Glomerular endothelial cell (primary cell): ENCODE measurements around a stretch of chr18.

DNA sequence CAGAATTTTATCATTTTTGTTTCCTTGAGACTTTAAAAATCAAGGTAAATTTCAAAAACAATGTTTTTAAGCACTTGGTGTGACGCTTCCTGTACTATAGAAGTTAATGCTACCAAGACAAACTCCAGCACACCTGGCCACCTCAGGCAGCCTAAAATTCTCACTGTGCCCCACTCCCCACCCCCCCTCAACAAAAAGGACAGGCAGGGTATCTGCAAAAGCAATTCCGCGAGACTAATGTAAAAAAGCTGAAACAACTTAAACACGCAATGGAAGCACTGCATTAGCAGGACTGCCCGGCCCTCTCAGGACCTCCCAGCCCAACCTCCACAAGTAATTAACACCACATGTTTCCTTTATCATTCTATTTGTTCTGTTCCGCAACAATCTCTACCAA lies 1.5 kb downstream of the EPB41L3 start:
- RAMPAGE, long total RNA: no peak

GRCh38 chr18:5998618-5999406 lies 103.5 kb upstream of the TMEM200C start:
- RAMPAGE, long total RNA: no peak

- RAMPAGE, long total RNA: no peak
Observed at GRCh38 chr18:6039483-6040318, 144.4 kb upstream of the TMEM200C start.

DNA sequence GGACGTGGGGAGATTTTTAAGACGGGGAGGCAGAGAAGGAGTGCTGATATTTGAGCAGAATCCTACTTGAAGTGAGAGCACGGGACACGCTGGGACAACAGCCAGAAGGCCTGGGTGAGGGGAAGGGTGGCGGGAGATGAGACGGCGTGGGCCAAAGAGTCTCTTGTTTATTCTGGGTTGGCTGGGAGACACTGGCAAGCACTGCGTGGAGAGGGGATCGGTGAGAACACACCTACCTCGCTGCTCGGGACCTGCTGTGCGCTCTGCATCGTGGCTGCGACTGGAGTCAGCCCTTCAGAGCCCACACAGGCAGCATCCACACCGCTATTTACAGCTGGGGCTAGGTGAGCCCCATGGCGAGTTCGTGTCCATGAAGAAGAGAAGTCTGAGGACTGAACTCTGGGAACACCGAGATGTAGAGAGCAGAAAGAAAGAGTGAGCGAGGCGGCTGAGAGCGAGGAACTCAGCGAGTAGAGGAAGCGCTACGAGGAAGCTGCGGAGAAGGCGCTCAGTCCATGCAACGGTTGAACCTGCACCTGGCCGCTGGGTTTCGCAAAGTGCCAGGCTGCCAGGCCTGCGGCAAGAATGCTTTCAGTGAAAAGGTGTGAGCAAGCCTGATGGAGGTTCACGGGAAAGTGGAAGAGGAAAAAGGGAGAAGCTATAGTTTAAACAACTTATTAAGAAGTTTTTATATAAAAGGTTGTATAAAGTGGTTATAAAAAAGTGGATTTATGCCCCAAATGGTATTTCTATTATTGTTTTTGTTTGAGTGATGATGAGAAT lies 250.8 kb upstream of the TMEM200C start:
- RAMPAGE, long total RNA: no peak

GRCh38 chr18:6362860-6363059 lies 52.0 kb downstream of the L3MBTL4 start:
- RAMPAGE, long total RNA: no peak

DNA sequence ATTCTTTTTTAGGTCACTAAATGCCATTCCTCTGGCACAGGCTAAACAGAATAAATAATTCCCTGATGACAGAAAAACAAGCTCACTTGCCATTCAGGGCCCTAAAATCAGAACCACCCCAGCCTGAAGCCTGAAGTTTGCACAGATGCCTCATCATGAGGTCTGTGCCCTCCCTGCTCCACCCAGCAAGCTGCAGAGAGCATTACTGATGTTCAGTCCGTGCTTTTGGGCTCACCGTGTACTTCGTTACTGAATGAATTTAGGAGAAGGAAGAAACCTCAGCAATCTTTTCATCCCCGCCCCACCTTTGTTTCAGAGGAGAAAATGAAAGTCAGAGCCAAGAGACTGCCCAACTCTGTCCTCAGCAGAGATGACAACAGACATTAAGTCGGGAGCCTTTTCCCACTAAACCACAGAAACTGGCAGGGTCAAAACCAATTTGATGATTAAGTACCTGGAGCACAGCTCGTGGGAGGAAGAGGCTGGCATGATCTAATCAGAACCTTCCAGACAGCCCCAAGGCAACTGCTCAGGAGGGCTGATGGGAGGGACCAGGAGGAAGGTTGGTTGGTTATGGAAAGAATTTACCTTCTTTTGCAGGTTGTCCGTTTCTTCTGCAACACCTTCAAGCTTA lies 122.7 kb downstream of the LAMA1 start:
- RAMPAGE, long total RNA: no peak

DNA sequence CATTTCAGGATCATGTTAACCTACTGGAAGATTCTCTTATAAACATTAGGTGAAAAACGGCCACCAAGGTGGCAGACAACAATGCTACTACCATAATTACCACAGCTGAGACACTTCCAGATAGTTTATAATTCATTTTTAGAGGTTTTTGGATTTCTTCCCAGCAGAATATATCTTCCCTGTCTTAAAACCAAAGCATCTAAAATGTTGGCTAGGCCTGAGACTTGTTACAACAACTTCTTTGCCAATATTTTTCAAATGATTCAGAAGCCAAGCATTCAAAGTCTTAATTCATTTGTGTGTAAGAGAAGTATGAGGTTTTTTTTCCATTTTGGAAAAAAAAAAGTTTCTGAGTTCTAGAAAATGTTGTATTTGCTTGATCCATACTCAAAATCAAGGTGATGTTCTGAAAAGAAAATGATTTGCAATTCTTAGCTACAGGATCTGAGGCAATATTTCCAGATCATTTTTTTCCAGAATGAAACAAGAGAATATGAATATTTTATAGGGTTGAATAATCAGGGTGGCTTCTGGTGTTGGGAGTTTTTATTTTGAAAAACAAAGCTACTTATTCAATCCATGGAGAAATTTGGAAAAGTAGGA lies 32.8 kb downstream of the LAMA1 start:
- RAMPAGE, long total RNA: no peak

DNA sequence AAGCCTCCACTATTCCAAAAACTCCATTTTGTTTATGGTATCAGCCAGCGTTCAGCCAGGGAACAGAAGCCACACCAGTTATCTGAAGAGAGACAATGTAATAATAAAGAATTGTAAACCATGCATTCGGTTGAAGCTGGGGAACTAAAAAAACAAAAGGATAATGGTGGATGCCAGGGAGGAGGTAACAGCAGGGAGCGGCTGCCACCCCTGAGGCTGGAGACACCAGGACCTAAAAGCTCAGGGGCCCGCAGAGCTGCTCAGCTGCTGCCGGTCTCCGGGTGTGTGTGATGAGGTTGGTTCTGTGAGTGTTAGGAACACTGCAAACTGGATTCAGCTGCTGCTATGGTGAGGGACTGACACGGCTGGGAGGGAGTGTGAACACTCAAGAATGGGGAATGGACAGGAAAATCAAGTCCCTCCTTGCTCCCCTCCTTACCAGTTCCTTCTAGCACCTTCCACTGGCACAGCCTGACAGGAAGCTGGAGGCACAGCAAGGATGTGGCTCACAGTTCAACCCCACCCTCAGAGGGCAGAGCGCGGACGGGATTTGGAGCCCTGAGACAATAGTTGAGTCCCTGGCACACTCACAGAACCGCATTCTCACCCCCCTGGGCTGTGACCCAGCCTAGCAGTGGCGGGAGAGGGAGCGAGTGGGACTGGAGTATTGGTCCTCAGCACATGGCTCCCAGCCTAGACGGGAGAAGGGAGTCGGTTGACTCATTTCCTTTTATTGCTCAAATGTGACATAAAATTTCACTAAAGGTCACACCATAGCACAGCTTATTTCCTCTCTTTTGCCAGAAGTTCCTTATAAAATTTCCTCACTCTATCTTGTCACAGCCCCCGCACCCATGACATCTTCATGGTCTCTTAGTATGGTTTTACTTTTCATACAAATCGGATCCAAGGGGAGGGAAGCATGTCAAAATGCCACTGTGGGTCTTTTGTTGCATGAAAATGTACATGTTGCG lies 42.5 kb downstream of the LRRC30 start:
- RAMPAGE, long total RNA: no peak

DNA sequence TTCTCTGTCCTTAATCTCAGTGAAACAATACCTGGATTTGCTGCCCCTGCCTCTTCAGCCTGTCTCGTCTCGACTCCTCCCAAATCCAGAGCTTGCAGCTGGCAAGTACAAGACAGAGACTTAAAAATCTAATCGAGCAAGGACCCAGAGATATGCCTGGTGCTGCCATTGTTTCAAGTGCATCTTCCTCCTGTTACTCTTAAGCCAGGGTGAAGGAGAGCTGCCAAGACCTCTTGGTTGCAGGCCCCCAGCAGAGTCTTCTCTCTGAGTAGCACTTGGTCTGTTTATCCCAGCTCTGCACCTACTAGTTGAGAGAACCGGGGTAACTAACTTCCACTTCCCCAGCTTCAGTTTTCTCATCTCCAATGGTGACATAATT lies 59.3 kb downstream of the LRRC30 start:
- RAMPAGE, long total RNA: no peak

DNA sequence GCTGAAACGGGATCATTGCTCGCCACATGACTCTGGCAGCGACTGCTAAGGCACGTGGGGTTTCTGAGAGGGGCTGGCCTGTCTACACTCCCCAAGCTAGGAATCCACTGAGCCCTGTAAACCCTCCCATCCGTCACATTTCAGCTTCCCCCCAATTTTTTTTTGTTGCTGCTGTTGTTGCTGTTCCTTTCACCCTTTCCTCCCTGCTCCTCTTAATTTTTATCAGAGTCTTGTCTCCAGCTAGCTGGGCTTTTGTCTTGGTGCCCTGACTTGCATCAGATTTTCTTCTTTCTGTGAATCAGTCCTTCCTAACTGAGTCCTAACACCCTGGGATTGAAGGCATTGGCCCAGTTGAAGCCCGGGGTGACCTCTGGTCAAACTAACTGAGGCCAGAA lies 80.6 kb upstream of the PTPRM start:
- RAMPAGE, long total RNA: no peak

DNA sequence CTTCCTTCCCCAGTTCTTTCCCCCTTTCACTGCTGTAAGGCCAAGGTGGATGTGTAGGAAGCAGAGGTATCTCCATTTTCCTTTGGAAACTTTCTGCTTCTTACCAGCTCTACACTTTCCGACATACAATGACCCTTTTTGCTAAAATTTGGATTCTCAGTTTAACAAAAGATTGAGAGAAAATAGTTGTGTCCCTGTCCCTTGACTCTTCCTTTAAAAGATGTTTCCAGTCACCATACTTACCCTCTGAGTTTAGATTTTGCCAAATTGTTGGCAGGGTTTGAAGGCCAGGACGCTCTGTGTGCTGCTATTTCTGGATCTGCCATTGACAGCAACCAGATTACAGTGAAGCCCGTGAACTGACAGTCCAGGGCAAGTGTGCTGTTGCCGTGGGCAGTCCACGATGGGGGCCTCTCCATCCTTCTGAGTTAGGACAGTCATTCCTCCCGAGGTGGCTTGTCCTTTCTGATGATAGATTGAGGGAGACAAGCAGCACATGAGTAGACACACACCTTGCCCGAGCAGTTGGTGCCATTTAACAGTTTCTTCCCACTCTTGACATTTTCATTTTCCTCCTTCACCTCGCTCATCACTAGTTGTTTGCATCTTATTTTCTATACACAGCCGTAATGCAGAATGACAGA lies 89.9 kb downstream of the PTPRM start:
- RAMPAGE, long total RNA: no peak

DNA sequence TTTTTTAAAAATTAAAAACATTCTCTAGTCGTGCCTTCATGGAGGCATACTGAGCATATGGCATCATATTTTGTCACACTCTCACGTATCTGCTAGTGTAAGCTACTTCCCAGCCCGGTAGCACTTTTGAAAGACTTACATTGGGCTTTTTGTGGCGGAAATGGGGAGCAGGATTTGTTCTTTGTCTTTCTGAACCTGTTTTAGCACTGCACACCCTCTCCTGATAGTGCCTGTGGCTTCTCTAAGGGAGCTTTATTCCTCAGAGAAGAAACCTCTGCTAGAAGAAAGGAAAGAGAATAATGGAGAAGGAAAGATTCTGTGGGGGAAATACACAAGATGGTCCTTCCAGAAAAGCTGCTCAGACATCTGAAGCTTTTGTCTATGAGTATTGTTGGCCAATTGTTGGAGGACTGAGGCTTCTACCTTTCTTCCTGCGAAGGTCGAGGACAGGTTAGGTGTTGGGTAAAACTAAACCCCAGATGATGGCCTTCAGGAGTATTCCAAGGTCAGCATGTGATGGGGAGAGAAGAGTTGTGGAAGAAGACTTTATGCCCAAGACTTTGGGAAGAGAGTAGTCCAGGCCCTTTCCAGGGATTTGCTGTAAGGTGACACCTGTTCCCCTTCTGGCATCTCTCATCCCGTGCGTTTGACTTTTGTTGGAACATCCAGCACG lies 121.1 kb downstream of the PTPRM start:
- RAMPAGE, long total RNA: no peak

GRCh38 chr18:7709107-7709552 lies 142.0 kb downstream of the PTPRM start:
- RAMPAGE, long total RNA: no peak

GRCh38 chr18:7748951-7749307 lies 181.8 kb downstream of the PTPRM start:
- RAMPAGE, long total RNA: no peak

DNA sequence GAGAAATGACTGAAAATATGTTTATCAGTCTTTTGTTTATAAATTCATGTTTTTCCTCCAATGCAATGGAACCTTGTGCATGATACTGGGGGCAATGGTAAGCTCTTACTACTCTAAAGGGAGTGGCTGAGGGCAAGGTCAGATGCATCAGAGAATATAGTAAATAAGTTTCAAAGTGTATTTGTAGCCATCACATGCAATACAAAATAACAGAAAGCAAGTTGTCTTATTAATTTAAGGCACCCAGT lies 233.1 kb downstream of the PTPRM start:
- RAMPAGE, long total RNA: no peak

DNA sequence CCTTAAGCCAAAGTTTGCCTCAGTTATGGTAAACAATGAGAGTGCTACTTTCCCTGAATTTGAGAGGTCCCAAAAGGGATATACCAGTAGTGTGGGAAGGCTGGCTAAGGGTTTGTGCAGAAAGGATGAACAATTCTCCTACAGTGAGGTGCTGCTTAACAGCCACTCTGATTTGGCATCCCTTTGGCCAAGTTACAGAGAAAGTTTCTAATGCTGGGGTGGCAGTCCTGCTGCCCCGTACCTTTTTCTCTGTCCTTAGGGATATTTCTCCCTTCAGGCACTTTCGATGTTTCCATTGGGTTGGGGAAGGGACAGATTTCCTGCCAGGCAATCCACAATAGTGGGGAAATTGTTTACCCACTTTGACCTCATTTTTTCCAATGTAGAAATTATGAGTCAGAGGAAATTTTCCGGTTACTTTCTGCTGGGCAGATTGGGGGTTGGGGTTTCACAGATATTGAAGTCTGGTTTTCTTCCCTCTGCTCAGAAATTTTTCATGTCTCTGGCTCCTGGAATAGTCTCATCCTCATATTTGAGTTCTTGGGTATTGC lies 355.1 kb downstream of the PTPRM start:
- RAMPAGE, long total RNA: no peak

DNA sequence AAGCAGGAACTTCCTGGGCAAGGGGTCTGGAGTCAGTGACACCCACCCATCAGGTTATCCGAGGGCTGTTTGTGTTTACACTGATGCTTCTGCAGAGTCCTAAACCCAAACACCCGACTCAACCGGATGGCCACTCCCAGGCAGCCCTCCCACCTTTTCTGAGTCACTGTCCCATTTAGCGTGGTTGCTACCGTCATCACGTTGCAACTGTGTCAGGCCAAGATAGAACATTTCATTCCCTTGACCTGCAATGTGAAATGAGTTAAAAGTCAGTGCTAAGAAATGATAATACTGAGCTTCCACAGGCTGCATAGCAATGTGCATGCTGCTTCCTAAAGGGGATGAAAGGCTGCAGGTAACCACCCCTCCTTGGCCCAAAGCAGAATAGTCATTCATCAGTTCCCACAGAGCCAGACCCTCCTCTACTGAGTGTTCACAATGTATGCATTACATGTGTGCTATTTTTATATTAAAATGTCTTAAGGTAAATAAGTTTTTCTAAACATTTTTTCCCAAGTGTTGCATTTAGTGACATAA lies 468.0 kb upstream of the RAB12 start:
- RAMPAGE, long total RNA: no peak

DNA sequence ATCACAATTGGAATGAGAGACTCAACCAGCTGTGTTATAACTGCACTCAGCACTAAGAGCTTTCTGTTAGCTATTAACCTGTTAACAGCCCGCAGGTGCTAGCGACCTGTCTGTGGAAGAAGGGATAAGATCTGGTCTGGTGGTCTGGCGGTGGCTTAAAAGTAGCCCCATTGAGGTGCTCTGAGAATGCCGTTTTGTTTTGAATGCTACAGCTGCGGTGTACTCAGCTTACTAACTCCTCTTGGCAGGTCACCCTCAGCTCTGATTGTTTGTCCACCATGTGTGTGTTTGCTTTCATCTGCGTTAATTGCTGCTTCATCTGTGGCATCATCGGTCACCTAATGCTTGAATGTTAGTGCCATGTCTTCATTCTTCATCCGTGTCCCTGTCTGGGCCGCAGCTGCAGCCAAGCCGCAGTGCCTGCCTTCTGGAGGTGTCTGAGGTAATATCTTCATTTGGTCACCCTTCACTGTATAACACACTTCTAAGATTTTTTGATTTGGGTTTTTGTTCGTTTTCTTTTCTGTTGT lies 16.4 kb downstream of the RAB12 start:
- RAMPAGE, long total RNA: no peak

- RAMPAGE, long total RNA: no peak
Observed at GRCh38 chr18:8661570-8662302, 43.6 kb upstream of the MTCL1 start.

DNA sequence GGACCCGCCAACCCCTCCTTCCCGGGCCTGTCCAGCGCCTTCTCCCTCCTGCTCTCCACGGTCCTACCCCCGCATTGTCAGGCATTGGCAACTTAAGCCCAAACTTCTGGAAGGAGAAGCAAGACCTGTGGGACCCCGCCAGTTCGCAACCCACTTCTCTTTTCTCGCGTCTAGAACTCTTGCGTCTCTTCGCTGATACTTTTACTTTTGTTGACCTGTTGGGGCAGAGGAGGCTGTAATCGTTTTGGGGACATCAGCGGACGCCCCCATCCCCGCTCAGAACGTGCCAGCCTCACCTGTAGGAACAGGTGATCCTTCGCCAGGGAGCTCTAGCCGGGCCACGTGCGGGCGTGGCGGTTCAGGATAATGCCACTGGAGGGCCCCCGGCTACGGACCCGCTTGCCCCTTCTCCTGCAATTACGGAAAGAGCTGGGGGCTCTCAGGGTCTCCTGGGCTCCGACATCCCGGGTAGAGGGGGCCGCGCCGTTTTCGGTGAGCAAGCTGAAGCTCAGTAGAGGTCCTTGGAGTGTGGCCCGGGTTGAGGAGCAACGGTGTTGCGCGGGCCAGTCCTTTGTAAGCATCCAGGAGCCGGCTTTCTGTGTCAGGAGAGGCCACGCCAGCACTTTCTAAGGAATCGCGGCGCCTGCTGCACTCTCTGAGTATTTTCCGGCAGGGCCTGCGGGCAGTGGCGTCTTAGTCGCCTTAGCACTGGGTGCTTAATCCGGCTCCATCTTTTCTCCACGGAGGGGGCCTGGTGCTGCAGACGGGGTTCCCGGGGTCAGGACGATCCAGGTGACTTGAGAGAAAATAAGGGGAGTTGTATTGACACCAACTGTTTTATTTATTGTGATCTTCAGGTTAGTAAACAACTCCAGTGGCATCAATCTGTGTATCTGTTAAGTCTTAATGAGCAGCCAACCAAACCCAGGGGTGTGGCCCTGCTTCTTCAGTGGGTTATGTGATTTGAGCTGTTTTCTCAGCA lies 1.7 kb downstream of the MTCL1 start:
- RAMPAGE, long total RNA: no peak